ENCODE measurements around the gene IAH1.

- RRBS, result no CpG with 5 or more reads among the region's 18 CpGs
Observed at GRCh38 chr2:8535684-8536353, 146.0 kb upstream of the ID2 start.

GRCh38 chr2:8542983-8544201 is 138.5 kb upstream of the ID2 start:
- RRBS, result 5% methylated on average over 2 of the region's 39 CpGs

DNA sequence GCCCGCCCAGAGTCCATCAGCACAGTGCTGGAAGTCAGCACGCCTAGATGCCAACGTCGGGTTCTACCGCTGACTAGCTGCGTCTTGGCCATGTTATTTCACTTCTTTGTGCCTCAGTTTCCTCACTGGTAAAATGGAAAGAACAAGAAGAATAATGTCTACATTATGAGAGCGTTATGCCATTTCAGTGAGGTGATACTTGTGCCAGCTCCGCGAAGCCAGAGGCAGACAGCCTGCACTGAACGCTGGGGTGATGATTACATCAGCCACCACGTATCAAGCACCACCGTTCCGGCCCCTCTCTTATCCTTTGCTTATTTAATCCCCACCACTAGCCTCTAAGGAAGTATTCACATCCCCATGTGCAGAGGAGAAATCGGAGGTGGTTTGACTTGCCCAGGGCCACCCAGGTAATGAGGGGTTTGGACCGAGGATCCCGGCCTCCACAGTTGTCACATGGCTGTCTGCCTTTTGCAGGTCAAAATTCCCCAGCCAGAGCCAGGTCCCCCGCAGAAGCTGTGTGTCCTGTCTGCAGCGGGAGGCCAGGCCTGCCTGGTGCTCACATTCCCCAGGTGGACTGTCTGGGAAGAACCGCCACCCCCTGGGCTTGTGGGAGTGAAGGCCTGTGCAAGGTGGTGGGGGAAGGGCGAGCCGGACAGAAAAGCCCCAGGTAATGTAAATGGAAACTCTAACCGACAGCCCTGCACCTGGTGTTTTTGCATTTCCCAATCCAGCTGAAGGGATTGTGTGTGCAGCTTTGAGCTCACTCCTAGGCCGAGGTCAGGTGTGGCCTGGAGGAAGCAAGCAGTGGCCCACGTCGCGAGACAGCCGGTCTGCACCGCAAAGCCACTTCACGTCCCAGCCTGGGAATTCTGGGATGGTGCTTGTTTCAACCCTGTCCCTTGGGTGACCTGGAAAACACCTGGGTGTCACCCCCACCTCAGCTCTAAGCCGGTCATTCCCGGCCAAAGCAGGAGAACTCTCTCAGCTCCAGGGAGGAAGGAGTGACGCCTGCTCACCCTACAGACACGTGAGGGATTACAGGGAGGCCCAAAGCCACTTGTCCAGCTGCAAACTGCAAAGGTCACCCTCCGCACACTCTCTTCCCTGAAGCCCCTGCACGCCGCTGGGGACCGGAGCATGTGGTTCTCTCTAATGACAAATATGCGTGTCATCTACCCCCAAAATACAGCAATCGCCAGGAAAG is 108.4 kb upstream of the ID2 start:
- RRBS, result 90% methylated on average over 2 of the region's 39 CpGs

GRCh38 chr2:8659965-8660748 is 21.7 kb upstream of the ID2 start:
- RRBS, result no CpG with 5 or more reads among the region's 13 CpGs

- RRBS, result 2% methylated on average over 24 of the region's 100 CpGs
Observed at GRCh38 chr2:8678606-8679608, 2.9 kb upstream of the ID2 start.

DNA sequence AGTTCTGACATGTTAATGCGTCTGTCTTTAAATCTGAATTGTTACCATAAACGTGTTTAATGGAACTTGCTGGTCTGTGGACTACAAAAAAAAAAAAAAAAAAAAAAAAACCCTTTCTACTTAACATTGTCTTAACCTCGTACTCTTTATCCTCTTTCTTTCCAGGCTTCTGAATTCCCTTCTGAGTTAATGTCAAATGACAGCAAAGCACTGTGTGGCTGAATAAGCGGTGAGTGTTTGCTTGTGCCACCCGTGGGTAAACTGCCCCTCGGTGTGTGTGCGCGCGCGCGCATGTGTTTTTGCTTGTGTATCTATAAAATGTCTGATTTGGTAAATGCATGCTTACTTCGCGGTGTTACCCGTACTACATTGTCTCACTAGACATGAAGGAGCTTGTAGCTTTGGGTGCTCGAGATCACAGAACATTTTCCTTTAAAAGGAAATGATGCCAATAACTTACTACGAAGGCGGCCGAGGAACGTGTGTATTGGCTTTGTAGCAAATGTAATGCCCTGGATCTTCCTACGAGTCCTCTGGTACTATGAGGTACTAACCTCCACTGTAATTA is 906 bp downstream of the ID2 start:
- RRBS, result no CpG with 5 or more reads among the region's 20 CpGs

- RRBS, result no CpG with 5 or more reads among the region's 13 CpGs
Observed at GRCh38 chr2:8683246-8683790, 1.5 kb downstream of the ID2 start.

DNA sequence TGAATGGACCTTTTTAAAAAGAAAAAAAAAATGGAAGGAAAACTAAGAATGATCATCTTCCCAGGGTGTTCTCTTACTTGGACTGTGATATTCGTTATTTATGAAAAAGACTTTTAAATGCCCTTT is 1.8 kb downstream of the ID2 start:
- RRBS, result no CpG with 5 or more reads among the region's 1 CpG

- RRBS, result under 1% methylated on average over 14 of the region's 17 CpGs
Observed at GRCh38 chr2:9003359-9003514, 247 bp downstream of the MBOAT2 start.

GRCh38 chr2:9145751-9146164 is 60.9 kb upstream of the ASAP2 start:
- RRBS, result no CpG with 5 or more reads among the region's 20 CpGs

DNA sequence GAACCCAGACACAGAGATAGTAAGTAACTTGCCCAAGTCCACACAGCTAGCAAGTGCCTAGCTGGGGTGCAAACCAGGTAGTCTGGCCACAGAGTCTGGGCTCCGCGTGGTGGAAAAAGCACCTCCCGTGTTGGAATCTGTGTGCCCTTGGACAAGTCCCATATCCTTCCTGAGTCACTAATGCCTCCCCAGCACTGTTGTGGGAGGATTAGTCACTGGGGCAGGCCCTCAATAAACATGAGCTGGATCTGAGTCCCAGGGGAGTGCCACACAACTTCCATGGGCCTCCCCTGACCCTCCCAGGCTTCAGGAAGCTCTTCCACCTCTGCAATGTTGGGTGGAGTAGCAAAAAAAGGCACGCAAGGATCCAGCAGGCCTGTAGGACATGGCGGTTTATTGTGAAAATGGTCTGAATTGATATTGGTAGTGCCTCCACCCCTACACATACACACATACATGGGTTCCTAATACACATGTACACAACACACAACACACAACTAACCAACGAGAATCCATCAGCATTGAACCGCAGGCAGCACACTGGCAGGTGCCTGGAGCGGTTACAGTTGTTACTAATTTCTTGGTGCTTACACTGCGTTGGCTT is 26.7 kb upstream of the ASAP2 start:
- RRBS, result no CpG with 5 or more reads among the region's 9 CpGs

DNA sequence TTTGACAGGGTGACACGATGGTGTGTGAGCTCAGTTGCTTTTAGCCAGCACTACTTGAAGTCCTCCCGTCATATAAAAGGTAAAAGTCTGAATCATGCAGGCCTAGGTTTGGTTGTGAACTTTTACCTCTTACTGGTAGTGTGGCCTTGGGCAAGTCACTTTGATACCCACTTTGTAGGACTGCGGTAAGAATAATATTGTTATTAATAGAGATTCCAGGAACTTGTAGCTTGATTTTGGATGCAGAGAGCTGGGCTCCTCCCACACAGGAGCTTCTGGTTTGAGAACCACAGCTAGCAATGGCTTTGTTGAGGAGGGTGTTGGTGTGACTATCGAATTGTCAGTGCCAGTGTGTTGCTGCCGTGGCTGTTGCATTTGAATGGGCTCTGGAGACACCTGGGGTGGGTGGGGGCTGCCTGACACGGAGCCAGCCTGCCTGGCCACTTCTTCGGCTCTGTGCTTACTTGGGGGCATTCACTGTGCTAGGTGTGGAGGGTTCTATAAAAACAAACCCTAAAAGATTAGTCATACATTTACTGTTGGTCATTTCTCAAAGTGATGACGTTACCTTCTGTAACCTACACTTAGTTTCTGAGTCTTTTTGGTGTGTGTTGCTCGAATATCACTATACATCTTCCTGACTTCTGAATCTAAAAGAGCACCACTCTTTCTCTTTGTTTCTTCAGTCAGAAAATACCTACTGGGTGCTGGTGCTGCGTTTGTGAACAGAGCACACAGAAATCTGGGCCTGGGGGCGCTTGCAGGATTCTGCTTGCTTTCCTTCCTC is 38.5 kb downstream of the ASAP2 start:
- RRBS, result no CpG with 5 or more reads among the region's 11 CpGs

- RRBS, result no CpG with 5 or more reads among the region's 11 CpGs
Observed at GRCh38 chr2:9296798-9297504, 90.3 kb downstream of the ASAP2 start.

- RRBS, result no CpG with 5 or more reads among the region's 7 CpGs
Observed at GRCh38 chr2:9318160-9318750, 105.1 kb downstream of the ITGB1BP1 start.

DNA sequence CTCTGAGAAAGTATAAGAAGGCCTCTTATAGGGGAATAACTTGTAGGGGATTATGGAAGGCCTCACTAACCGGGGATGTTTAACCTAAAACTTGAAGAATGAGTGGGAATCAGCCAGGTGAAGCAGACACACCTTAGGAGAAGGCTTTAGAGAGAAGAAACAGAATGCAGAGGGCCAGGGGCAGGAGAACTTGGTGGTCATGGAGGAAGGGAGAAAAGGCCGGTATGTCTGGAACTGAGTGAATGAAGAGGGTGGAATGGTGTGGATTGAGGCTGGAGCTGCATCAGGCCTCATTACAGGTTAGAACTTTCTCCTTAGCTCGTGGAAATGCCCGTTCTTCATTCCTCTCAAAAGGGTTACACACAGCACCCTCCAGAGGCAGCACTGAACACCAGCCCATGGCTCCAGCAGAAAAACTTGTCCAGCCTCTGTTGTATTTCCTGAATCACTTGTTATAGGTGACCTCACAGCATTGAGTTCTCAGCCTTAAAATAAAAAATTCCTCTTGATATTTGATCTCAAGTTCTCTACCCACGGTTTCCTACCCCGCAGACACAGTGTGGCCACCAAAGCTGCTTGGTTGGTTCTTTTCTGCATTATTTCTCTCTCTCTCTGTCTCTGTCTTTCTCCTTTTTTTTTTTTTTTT is 89.8 kb downstream of the ITGB1BP1 start:
- RRBS, result no CpG with 5 or more reads among the region's 6 CpGs

GRCh38 chr2:9336041-9336789 is 87.1 kb downstream of the ITGB1BP1 start:
- RRBS, result no CpG with 5 or more reads among the region's 8 CpGs

GRCh38 chr2:9336790-9337577 is 86.3 kb downstream of the ITGB1BP1 start:
- RRBS, result no CpG with 5 or more reads among the region's 10 CpGs

GRCh38 chr2:9374473-9375105 is 48.7 kb downstream of the ITGB1BP1 start:
- RRBS, result no CpG with 5 or more reads among the region's 28 CpGs

- RRBS, result 95% methylated on average over 8 of the region's 39 CpGs
Observed at GRCh38 chr2:9474316-9474662, at the start of gene IAH1. Gene IAH1, plus strand, starts transcription at chr2:9474551.

GRCh38 chr2:9556307-9556758 is 703 bp upstream of the ADAM17 start:
- RRBS, result 1% methylated on average over 6 of the region's 20 CpGs

Data from CMK (cell line).